Endothelial cell of umbilical vein (primary cell): Measurements from ENCODE around the gene STARD5.

GRCh38 chr15:79344306-79345083 is 33.6 kb downstream of the TMED3 start:
- PRO-cap: no peak
CAGE:
- cytosol, long polyA minus RNA: no peak
- cytosol, long polyA plus RNA: no peak
- long polyA plus RNA: no peak
- nucleus, long polyA minus RNA: no peak
- nucleus, long polyA plus RNA: no peak

DNA sequence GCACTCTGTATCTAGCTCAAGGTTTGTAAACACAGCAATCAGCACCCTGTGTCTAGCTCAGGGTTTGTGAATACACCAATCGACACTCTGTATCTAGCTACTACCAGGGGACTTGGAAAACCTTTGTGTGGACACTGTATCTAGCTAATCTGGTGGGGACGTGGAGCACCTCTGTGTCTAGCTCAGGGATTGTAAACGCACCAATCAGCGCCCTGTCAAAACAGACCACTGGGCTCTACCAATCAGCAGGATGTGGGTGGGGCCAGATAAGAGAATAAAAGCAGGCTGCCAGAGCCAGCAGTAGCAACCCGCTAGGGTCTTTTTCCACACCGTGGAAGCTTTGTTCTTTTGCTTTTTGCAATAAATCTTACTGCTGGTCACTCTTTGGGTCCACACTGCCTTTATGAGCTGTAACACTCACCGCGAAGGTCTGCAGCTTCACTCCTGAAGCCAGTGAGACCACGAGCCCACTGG is 42.4 kb upstream of the ZFAND6 start:
- PRO-cap: no peak
CAGE:
- cytosol, long polyA minus RNA: no peak
- cytosol, long polyA plus RNA: no peak
- long polyA plus RNA: no peak
- nucleus, long polyA minus RNA: no peak
- nucleus, long polyA plus RNA: no peak

DNA sequence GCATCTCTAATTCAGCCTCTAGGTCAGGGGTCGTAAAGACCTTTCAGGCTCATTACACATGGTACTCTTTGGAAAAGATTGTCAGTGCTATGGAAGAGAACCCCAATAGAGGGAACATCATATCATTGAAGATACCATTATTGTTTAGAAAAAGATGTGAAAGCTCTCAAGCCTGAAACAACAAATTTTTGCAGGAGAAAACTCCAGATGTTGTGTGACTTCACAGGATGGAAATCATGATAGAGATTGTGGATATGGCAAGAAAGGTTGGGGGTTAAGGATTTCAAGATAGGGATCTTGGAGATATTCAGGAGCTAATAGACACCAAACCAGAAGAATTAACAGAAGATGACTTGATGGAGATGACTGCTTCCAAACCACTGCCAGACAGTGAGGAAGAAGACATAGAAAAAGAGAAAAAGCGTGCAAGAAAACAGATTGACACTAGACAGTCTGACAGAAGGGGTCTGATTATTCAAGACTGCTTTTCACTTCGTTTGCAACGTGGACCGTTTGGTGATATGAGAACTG is 18.3 kb upstream of the FAH start:
- PRO-cap: no peak
CAGE:
- cytosol, long polyA minus RNA: no peak
- cytosol, long polyA plus RNA: no peak
- long polyA plus RNA: no peak
- nucleus, long polyA minus RNA: no peak
- nucleus, long polyA plus RNA: no peak

GRCh38 chr15:80247337-80247747 is 4.7 kb downstream of the CTXND1 start:
- PRO-cap: no peak
CAGE:
- cytosol, long polyA minus RNA: no peak
- cytosol, long polyA plus RNA: no peak
- long polyA plus RNA: no peak
- nucleus, long polyA minus RNA: no peak
- nucleus, long polyA plus RNA: no peak

GRCh38 chr15:80635778-80636279 is 59.3 kb upstream of the ABHD17C start:
- PRO-cap: no peak
CAGE:
- cytosol, long polyA minus RNA: no peak
- cytosol, long polyA plus RNA: no peak
- long polyA plus RNA: no peak
- nucleus, long polyA minus RNA: no peak
- nucleus, long polyA plus RNA: no peak

DNA sequence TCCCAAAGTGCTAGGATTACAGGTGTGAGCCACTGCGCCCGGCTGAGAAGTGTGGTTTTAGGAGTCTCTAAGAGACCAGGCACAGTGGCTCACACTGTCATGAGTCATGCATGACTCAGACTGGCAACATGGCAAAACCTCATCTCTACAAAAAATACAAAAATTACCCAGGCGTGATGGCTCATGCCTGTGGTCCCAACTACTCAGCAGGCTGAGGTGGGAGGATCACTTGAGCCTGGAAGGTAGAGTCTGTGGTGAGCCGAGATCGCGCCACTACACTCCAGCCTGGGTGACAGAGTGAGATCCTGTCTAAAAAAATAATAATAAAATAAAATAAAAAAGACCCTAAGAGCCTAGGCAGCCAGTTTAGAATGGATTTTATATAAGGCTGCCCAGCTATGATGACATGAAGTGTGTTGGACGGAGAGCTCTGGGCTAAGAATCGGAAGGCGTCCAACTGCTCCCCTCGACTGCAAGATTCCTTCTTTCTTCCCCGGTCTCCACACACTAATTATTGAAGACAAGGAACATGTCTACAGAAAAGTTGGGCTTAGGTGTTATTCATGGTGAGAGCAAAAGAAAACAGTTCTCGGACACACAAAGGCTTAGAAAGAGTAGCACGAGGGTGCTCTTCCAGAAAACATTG is 33.6 kb downstream of the MESD start:
- PRO-cap: no peak
CAGE:
- cytosol, long polyA minus RNA: no peak
- cytosol, long polyA plus RNA: no peak
- long polyA plus RNA: no peak
- nucleus, long polyA minus RNA: no peak
- nucleus, long polyA plus RNA: no peak

DNA sequence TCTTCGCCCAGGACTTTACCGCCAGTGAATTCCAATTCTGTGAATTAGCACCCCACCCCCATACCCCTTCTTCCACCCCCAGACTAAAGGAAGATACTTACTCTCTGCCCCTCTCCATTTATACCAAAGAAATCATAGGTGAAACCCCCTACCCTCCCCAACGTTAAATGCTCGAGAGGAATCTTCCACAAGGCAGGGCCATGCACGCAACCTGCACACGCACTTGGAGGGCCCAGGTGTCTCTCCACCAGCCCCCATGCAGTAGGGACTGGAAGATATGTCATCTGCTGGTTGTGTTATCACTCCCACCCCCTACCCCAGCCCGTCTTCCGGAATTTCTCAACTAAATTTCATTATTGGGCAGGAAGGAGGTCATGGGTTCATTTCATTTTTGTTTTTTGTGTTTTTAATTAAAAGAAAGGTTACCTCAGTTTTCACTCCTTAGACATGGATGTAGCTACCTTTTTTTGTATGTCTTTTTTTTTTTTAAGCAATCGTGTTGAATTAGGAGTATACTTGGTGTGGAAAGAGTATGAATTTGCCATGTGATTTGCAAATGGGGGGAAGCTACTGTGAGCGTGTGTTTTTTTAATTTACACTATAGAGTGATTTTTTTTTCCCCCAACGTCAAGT is 2.7 kb downstream of the TLNRD1 start:
- PRO-cap: no peak
CAGE:
- cytosol, long polyA minus RNA: start-site peak on the plus strand centred at position 378 of the sequence, 5 bp wide, 12 reads
- cytosol, long polyA plus RNA: no peak
- long polyA plus RNA: no peak
- nucleus, long polyA minus RNA: no peak
- nucleus, long polyA plus RNA: no peak

- PRO-cap: no peak
CAGE:
- cytosol, long polyA minus RNA: no peak
- cytosol, long polyA plus RNA: no peak
- long polyA plus RNA: no peak
- nucleus, long polyA minus RNA: no peak
- nucleus, long polyA plus RNA: no peak
Observed at GRCh38 chr15:81297279-81297610, 26.7 kb downstream of the STARD5 start.

DNA sequence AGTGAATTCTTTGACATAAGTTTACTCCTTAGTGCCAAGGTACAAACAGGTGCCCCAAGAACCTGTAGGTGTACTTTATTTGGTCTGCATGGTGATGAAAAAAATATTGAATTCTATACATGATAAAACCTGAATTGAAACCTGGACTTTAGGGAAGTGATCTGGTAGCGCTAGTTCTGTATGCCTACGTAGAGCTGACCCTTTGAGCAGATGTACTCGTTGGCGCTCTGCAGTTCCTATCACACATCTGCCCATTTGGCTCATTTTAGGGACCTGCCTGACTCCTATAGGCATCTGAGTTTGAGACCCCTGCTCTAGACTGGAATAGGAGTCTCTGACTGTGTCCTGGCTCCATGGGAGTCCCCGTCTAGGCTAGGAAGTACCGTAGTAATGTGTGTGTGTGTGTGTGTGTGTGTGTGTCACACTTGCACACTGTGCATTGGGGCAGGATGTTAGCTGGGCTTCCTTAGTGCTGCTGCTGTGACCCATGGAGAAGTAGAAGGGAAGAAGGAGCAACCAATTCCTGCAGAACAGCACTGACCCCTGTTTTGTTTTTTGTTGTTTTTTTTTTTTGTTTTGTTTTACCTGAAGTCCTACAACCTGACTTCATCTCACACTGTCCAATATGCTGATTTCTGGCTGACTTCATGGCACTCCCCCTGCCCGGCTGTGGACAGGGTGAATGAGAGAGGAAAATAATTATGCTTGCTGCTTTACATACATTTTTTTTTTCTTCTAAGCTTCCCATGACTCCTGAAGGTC is 21.1 kb downstream of the STARD5 start:
- PRO-cap: no peak
CAGE:
- cytosol, long polyA minus RNA: no peak
- cytosol, long polyA plus RNA: no peak
- long polyA plus RNA: no peak
- nucleus, long polyA minus RNA: no peak
- nucleus, long polyA plus RNA: no peak

DNA sequence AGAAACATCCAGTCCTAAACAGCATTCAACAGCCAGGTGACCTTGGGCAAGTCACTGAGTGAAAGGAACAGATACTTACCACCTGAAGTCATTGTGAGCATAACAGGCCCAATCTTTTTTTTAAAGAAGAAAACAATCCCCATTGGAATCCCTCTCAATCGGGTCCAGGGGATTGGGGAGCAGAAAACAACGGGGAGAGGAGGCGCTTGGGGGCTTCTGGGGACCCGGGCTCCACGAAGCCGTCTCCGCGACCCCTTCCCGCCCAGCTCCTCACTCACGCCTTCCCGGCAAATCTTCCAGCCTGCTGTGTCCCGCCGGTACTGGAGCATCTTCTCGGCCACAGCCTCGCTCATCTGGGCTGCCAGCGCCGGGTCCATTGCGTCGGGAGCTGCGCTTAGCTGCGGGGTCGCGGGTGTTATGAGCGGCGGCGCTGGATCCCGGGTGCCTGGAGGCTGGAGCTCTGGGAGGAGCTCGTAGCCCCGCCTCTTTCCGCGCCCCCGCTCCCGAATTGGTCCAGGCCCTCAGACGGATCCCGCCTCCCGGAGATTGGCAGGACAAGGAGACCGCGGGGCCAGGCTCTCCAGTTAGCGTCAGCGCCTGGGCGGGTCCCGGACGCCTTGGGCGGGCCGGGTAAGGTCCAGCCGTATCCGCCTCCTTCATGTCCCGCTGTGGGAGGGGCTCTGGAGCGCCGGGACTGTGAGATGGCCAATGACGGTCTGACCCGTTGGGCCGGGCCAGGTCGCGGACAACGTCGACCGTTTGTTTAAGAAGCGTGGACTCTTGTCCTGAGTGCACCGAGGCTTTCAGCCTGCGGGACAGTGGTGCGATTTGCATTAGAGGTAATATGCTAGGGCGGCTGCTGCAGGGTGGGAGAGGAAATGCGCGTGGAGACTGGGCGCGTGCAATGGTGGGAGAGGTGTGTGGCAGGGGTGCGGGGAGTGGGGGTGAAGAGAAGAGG is at the start of gene STARD5:
Gene STARD5 (minus strand): TSS at position 419 of the 958 bp plus-strand sequence.
- PRO-cap: bidirectional peak, plus-strand start at position 721 of the sequence, minus-strand start at position 419 of the sequence
CAGE:
- cytosol, long polyA minus RNA: no peak
- cytosol, long polyA plus RNA: no peak
- long polyA plus RNA: start-site peak on the minus strand centred at position 439 of the sequence, 47 bp wide, 24 and 16 reads in 2 replicates
- nucleus, long polyA minus RNA: start-site peak on the minus strand centred at position 440 of the sequence, 48 bp wide, 37 reads
- nucleus, long polyA plus RNA: no peak

DNA sequence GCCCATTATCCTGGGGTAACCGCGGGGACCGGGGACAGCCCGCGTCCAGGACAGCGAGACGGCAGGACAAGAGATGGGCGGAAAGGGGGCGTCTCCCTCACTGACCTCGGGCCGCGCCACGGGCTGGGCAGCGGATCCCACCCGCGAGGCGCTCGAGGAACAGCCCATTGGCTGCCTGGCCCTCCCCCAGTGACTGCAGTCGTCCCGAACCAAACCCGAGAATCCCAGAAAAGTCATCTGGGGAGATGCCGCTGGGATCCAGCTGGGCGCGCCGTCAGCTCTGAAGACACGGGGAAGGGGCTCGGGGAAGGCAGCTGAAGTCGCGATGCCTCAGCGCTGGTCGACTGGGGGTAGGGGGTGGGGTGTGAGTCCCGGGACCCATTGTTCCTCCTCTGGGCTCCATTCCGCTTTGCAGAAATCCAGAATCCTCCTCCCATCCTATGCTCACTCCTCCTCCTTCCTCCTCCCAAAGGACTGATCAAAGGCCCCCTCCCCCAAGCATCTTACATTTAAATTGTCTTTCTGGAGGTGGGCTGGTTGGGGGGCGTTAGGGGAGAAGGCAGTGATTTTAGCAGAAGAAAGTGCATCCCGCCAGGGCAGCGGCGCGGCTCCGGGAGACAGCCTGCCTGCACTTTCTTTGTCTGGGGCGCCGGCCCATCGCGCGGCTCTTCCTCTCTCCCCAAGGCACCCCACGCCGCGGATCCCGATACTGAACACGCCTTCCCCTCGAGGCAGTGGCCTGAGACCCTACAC is 981 bp downstream of the MEX3B start:
- PRO-cap: bidirectional peak, plus-strand start at position 236 of the sequence, minus-strand start at position 218 of the sequence; bidirectional peak, plus-strand start at position 631 of the sequence, minus-strand start at position 411 of the sequence
CAGE:
- cytosol, long polyA minus RNA: no peak
- cytosol, long polyA plus RNA: no peak
- long polyA plus RNA: no peak
- nucleus, long polyA minus RNA: no peak
- nucleus, long polyA plus RNA: no peak

DNA sequence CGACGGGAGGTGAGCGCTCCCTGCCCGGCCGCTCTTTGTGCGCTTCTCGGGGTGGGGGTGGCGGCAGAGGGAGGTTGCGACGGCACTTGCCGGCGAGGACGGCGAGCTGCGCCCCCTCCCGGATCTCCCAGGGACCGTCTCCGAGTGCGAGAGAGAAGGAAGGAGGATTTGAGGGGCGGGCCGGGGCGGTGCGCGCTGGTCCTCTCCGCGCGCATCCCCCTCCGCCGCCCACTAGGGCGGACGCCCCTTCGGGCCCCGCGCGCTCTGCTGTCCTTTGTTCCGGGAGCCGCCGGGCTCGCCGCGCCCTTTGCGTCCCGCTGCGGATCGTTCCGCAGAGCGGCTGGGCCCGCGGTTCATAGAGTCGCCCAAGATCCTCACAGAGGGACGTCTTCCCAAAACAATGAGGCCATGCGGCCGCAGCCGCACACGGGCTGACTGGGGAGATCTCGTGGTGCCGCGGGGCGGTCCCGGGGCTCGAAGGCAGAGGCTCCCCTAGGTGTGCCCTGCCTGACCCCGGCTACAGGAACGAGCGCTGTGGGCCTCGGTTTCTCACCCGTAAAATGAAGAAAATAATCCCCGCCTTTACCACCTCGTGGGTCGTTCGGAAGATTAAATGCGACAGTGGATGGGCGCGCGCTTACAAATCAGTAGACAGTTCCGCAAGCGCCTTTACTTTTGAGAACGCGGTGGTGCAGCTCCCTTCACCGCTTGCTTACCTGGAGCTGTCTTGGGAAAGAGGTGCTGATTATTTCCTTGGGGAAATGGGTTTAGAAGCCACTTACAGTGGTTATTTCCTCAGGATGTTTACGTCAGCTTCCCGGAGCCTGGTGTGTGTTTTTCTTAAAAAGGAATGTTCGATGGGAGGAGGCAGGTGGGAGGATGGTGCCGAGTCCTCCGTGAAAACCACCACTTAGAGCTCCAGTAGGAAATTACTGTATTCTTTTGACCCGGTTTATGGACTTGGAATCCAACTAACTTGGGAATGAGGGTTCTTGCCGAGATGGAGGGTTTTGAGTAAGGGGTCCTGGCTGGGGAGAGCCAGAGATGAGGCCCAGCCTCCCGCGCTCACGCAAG is 1.7 kb upstream of the MEX3B start:
- PRO-cap: bidirectional peak, plus-strand start at position 234 of the sequence, minus-strand start outside the sequence; bidirectional peak, plus-strand start at position 409 of the sequence, minus-strand start at position 402 of the sequence
CAGE:
- cytosol, long polyA minus RNA: no peak
- cytosol, long polyA plus RNA: no peak
- long polyA plus RNA: no peak
- nucleus, long polyA minus RNA: start-site peak on the plus strand centred at position 181 of the sequence, 102 bp wide, 7 reads
- nucleus, long polyA plus RNA: no peak

DNA sequence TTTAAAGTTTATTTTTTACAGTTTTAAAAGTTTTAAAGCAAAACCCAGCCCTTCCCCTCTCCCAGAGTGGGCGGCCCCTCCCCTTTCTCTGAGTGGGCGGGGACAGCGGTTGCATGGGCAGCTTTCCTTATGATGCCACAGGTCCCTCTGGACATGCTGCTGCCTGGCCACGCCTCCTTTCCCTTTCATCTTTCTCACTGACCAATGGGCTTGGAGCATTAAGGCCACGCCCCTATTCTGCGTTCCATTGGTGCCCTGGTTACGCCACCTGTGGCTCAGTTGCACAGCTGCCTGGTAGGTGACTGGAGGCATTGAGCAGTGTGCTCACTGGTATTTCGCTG is 21.0 kb downstream of the RPS17 start:
- PRO-cap: no peak
CAGE:
- cytosol, long polyA minus RNA: no peak
- cytosol, long polyA plus RNA: no peak
- long polyA plus RNA: no peak
- nucleus, long polyA minus RNA: no peak
- nucleus, long polyA plus RNA: no peak

DNA sequence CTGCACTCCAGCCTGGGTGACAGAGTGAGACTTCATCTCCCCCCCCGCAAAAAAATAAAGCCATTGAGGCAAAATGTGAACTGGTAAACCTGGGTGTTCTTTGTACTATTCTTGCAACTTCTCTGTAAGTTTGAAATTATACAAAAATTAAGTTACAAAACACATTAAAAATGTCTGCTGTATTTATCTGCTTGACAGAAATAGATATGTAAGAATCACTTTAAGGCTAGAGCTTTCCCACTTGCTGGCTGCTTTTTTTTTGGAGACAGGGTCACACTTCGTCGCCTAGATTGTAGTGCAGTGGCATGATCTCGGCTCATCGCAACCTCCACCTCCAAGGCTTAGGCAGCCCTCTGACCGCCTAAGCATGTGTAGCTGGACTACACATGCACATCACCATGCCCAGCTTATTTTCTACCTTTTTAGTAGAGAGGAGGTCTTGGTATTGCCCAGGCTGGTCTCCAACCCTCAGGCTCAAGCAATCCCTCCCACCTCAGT is 4.7 kb downstream of the RPS17 start:
- PRO-cap: no peak
CAGE:
- cytosol, long polyA minus RNA: no peak
- cytosol, long polyA plus RNA: no peak
- long polyA plus RNA: no peak
- nucleus, long polyA minus RNA: no peak
- nucleus, long polyA plus RNA: no peak

- PRO-cap: no peak
CAGE:
- cytosol, long polyA minus RNA: no peak
- cytosol, long polyA plus RNA: no peak
- long polyA plus RNA: no peak
- nucleus, long polyA minus RNA: no peak
- nucleus, long polyA plus RNA: no peak
Observed at GRCh38 chr15:82543091-82543412, 2.8 kb upstream of the RPS17 start.

DNA sequence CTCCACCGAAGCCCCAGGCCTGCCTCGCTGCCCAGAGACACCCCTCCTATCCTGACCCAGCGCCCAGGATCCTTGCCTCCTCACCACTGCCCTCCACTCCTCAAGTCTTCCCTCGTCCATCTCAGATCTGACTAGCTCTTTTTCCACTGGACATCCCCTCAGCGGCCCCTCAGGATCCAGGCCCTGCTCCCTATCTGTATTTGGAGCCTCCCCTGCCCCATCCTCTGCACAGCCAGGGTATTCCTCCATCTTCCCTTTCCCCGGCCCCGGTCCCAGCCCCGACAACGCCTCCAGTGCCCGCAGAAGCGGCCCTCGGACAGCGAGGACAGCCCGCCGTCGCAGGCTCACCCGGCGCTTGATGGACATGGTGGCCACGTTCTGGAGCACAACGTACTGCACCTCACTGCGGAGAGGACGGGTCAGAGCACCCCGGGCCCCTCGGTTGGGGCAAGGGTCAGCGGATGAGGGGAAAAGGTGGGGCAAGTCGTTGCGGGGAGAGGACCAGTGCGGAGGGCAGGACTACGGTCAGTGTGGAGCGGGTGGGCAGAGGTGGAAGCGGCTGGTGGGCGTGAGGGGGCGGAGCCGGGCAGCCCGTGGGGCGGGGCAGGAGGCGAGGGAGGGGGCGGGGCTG is 29.7 kb downstream of the AP3B2 start:
- PRO-cap: no peak
CAGE:
- cytosol, long polyA minus RNA: no peak
- cytosol, long polyA plus RNA: no peak
- long polyA plus RNA: no peak
- nucleus, long polyA minus RNA: no peak
- nucleus, long polyA plus RNA: no peak

- PRO-cap: no peak
CAGE:
- cytosol, long polyA minus RNA: no peak
- cytosol, long polyA plus RNA: no peak
- long polyA plus RNA: no peak
- nucleus, long polyA minus RNA: no peak
- nucleus, long polyA plus RNA: no peak
Observed at GRCh38 chr15:82858849-82859280, 49.4 kb downstream of the WHAMM start.

- PRO-cap: no peak
CAGE:
- cytosol, long polyA minus RNA: no peak
- cytosol, long polyA plus RNA: no peak
- long polyA plus RNA: no peak
- nucleus, long polyA minus RNA: no peak
- nucleus, long polyA plus RNA: no peak
Observed at GRCh38 chr15:82864102-82864313, 54.6 kb downstream of the WHAMM start.

DNA sequence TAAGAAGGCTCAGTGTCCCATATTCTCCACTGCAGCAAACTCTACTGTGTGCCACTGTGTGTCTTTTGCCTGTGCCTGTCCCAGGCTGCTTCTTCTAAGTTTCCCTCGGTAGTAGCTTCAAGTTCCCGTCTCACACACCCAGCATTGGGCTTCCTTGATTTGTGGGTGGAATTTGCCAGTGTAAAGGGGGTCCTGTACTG is 48.9 kb upstream of the ADAMTSL3 start:
- PRO-cap: no peak
CAGE:
- cytosol, long polyA minus RNA: no peak
- cytosol, long polyA plus RNA: no peak
- long polyA plus RNA: no peak
- nucleus, long polyA minus RNA: no peak
- nucleus, long polyA plus RNA: no peak

GRCh38 chr15:83694052-83694401 is 40.1 kb downstream of the ADAMTSL3 start:
- PRO-cap: no peak
CAGE:
- cytosol, long polyA minus RNA: no peak
- cytosol, long polyA plus RNA: no peak
- long polyA plus RNA: no peak
- nucleus, long polyA minus RNA: no peak
- nucleus, long polyA plus RNA: no peak